ENCODE measurements around a stretch of chr2.

GRCh38 chr2:21396169-21396802 is 272.5 kb downstream of the TDRD15 start:
- RRBS, result no CpG with 5 or more reads among the region's 2 CpGs

- RRBS, result no CpG with 5 or more reads among the region's 1 CpG
Measured at GRCh38 chr2:21423292-21423660, 299.5 kb downstream of the TDRD15 start.

- RRBS, result no CpG with 5 or more reads among the region's 2 CpGs
Measured at GRCh38 chr2:22559684-22560006, 825.3 kb upstream of the KLHL29 start.

- RRBS, result no CpG with 5 or more reads among the region's 5 CpGs
Measured at GRCh38 chr2:23122632-23123173, 262.3 kb upstream of the KLHL29 start.

DNA sequence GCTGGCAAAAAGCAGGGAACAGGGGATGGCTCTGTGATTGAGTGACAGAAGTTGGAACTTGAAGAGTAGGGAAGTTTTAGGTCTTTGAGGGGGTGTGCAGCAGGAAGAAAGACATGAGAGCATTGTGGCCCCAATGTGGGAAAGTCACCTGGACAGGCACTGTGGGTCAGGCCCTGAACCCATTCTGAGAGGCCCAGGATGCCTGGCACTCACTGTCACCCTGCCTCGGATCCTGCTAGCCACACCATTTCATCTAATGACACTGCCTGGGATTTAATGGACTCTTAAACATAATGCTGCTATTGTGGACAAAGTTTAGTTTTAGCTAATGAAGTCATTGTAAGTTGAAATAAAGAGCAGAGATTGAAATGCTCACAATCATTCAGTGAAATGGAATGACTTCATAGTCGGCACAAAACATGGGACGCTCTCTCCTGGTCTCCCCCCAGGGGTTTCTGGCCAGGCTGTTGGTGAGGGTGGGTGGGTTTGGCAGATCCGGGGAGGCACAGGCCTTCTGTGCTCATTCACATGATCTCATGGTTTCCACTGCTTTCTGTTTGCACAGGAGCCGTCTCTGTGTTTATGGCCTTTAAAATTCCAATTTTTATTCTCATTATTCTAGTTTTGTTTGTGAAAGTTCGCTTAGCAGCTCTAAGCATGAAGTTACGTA is 141.8 kb upstream of the KLHL29 start:
- RRBS, result no CpG with 5 or more reads among the region's 7 CpGs

GRCh38 chr2:23385733-23386330 is 853 bp downstream of the KLHL29 start:
- RRBS, result 3% methylated on average over 17 of the region's 65 CpGs

- RRBS, result no CpG with 5 or more reads among the region's 16 CpGs
Measured at GRCh38 chr2:23503394-23504215, 118.6 kb downstream of the KLHL29 start.

GRCh38 chr2:23532345-23533096 is 147.5 kb downstream of the KLHL29 start:
- RRBS, result no CpG with 5 or more reads among the region's 19 CpGs

DNA sequence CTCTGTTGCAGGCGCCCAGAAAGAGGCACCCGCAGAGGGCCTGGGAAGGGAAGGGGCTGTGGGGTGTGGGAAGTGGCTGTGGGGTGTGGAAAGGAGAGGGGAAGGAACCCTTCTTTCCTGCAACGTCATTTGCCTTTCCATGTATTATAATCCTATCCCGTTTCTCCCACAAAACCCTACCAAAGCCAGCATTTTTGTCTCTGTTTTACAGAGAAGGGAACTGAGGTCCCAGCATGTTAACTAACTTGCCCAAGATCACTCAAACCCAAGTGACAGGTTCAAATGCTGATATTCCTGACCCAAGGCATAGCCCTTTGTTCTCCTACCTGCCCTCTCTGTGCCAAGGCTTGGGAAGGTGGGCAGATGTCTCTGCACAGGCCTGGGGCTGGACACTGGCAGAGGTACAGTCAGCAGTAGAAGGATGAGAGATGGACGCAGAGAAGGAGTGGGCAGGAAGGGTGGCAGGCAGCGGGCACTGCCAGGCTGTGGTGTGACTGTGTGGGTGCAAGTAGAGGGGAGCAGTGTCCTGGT is 210.2 kb downstream of the KLHL29 start:
- RRBS, result no CpG with 5 or more reads among the region's 6 CpGs

- RRBS, result no CpG with 5 or more reads among the region's 9 CpGs
Measured at GRCh38 chr2:23600250-23600820, 215.4 kb downstream of the KLHL29 start.

GRCh38 chr2:24015344-24016492 is 5.8 kb downstream of the MFSD2B start:
- RRBS, result 10% methylated on average over 2 of the region's 16 CpGs

GRCh38 chr2:24264543-24265130 is 89.8 kb downstream of the FAM228A start:
- RRBS, result no CpG with 5 or more reads among the region's 6 CpGs

- RRBS, result no CpG with 5 or more reads among the region's 6 CpGs
Measured at GRCh38 chr2:24342323-24342953, 17.9 kb downstream of the ITSN2 start.

DNA sequence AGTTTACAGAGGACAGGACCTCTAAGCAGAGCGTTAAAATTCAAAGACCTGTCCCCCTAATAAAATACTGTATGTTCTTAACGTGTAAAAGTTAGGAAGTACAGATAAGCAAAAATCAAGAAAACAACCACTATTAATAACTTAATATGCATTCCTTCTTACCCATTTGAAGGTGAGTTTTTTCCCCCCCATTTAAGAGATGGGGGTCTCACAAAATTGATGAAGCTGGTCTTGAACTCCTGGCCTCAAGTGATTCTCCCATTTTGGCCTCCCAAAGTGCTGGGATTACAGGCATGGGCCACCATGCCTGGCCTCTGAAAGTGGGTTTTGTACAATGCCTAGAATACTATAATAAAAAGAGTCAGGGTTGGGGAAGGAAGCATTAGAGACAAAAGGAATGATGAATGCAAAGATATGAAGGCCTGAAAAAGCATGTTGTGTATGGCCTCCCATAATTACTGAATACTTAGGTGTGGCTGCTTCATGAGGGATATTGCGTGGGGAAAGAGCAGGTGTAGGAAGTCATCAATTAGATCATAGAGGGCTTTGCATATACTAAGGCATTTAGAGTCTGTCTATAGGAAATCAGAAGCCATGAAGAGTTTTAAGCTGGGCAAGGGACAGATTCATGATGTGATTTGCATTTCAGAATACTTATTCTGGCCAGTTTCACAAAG is 48.0 kb downstream of the NCOA1 start:
- RRBS, result no CpG with 5 or more reads among the region's 3 CpGs

DNA sequence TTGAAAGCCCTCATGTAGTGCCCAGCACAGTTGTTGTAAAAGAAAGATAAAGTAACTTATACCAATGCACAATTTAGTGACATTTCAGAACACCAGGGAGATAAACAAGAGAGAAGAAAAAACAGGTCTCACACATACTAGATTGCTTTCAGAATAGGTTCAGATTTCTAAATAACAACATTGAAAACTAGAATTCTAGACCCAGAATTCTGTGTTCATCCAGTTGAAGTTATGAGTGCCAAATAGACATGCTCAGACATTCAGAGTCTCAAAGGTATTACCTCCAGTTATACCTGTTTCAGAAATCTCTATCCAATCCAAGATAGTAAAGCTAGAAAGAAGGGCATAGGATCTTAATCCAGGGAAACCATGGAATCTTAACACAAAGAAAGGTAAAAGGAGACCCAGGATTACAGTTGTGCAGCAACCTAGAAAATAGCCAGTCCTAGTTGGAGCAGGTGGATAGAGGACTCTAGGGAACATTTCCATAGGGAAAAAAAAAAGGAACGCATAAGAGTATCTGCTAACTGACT is 124.8 kb downstream of the PTRHD1 start:
- RRBS, result no CpG with 5 or more reads among the region's 1 CpG

- RRBS, result no CpG with 5 or more reads among the region's 8 CpGs
Measured at GRCh38 chr2:24785703-24786397, 7.3 kb downstream of the PTRHD1 start.

GRCh38 chr2:24839810-24840486 is 46.7 kb downstream of the CENPO start:
- RRBS, result no CpG with 5 or more reads among the region's 20 CpGs

- RRBS, result no CpG with 5 or more reads among the region's 4 CpGs
Measured at GRCh38 chr2:24980667-24980992, 8.9 kb upstream of the DNAJC27 start.